Choroid plexus epithelial cell (primary cell): Measurements from ENCODE around the genes TRAT1 and CD96.

DNA sequence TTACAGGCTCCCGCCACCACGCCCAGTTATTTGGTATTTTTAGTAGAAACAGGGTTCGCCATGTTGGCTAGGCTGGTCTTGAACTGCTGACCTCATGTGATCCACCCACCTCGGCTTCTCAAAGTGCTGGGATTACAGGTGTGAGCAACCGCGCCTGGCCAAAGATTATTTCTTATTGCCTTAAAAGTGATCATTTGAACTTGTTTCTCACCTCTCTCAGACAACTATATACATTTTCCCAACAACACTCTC lies 142.9 kb downstream of the CBLB start:
- RRBS: no CpG with 5 or more reads among the region's 6 CpGs

- RRBS: no CpG with 5 or more reads among the region's 4 CpGs
These were observed 84.0 kb downstream of the CBLB start for GRCh38 chr3:105784652-105785294.

GRCh38 chr3:105836504-105837688 lies 31.9 kb downstream of the CBLB start:
- RRBS: no CpG with 5 or more reads among the region's 12 CpGs

- RRBS: no CpG with 5 or more reads among the region's 4 CpGs
These were observed 262.0 kb upstream of the CBLB start for GRCh38 chr3:106130684-106131353.

DNA sequence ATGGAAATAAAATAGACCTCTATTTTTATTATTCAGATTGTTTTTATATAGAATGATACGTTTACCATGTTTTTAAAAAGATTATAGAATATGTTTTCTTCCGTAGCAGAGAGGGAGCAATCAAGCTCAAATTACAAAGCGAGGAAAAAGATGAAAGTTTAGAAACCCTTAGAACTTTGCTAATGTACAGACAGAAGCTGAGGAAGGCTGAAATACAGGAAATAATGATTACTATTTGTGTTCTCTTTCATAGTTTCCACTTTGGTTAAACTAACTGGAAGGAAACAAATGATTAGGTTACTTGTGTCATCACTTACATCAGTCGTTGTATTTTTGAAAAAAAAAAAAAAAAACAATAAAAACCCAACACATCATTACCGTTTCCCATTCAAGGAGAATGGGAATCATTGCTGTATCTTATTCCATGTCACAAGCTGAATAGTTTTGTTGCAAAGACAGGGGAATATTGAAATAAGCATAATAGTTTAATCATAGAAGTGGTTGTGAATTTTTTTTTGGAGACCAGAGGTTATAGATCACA lies 337.8 kb upstream of the CBLB start:
- RRBS: no CpG with 5 or more reads among the region's 5 CpGs

DNA sequence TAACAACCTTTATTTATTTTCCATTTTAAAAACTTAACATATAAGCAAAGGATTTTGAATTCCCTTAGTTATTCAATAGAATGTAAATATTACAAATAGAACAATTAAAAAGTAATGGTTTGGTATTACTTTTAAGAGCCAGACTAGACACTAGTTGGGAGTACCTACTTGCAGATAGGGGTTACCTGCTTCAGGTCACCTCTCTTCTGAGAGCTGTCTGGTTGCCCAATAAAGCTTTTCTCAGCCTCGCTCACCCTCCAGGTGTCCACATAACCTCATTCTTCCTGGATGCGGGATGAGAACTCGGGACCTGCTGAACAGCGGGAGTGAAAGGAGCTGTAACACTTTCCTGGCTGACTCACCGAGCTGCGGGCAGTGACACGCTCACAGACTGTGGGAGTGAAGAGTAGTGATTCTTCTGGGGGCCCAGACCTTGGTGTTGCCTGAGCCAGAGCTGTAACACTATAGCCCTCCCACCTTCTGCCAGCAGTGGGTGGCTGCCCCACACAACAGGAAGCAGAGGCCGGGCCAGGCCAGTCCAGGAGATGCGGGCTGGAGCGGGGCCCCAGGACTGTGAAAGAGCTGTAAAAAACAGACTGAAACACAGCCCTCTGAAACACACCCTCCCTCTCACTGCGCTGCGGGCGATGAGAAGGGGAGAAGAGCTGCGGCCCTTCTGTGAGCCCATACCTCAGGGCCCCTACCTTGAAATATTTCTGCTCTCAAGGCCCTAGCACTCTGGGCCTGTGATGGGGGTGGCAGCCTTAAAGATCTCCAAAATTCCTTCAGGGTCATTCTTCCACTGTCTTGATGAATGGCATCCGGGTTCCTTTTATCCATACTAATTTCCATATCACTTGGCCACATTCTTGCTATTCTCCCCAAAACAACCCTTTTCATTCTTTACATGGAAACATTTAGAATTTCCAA lies 464.1 kb upstream of the CCDC54 start:
- RRBS: no CpG with 5 or more reads among the region's 15 CpGs

- RRBS: no CpG with 5 or more reads among the region's 2 CpGs
These were observed 2.6 kb upstream of the CCDC54 start for GRCh38 chr3:107374691-107374972.

DNA sequence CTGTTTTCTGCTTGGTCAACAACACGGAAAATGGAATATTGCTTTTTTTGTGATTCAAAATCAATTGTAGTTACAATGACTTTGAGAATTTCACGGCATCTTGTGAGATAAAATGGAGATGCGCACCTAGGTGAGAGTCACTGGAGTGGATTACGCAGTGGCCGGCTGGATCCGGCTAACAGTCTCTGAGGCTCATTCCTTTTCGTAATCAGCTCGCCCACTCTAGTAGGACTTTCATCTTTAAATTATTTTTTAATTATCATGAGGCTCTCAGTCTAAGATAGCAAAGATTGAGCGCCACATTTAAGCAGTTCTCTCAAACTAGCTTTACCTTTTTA lies 54.9 kb downstream of the CCDC54 start:
- RRBS: no CpG with 5 or more reads among the region's 9 CpGs

DNA sequence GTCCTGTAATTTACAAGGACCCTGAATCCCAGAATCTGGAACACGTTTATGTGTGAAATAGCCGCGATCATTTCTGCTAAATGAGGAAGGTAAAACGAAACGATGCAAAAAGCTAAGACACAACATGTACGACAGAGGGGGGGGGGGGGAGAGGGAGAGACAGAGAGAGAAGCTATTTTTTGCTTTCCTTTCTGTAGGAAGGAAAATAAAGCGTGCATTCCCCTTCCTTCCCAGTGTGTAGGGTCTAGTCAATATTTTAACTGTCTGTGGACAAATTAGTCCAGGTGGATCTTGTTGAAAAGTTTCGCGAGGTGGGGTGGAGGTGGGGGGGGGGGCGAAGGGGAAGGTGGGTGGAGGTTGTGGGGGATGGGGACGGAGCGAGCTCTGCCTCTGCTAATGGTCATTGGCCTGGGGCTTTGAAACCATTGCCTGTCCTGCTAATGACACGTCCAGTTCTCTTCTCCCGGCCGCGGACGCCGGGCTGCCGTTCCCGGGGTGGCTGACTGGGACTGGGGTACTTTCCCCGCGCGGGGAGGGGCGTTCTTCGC lies 1.8 kb downstream of the BBX start:
- RRBS: no CpG with 5 or more reads among the region's 25 CpGs

- RRBS: no CpG with 5 or more reads among the region's 4 CpGs
These were observed 28.2 kb upstream of the IFT57 start for GRCh38 chr3:108250338-108250816.

DNA sequence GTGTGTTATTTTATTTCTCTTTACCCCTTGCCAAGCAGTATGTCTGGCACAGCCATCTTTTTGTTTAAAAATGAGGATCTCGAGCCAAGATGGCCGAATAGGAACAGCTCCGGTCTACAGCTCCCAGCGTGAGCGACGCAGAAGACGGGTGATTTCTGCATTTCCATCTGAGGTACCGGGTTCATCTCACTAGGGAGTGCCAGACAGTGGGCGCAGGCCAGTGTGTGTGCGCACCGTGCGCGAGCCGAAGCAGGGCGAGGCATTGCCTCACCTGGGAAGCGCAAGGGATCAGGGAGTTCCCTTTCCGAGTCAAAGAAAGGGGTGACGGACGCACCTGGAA lies 7.9 kb downstream of the RETNLB start:
- RRBS: no CpG with 5 or more reads among the region's 19 CpGs

DNA sequence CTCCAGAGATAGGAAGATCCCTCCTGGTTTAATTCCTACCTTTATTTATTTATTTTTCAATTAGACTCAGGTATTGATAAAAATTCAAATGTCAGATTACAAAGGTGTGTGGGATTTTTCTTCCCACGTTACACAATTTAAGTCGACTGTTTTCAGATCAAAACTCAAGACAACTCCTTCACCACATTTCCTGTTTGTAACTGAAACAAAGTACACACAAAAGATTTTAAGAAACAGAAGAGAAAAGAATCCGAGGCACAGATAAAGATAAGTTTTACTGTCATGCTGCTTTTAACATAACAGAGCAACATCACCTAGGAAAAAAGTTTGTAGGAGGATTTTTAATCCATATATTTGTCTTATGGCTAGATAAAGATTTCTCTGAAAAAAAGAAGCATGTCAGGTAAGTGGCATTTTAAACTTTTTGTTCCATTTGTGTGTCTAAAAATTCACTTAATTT lies at the start of gene TRAT1:
Gene TRAT1 (plus strand): TSS at position 255 of the 460 bp plus-strand sequence.
- RRBS: no CpG with 5 or more reads among the region's 3 CpGs

DNA sequence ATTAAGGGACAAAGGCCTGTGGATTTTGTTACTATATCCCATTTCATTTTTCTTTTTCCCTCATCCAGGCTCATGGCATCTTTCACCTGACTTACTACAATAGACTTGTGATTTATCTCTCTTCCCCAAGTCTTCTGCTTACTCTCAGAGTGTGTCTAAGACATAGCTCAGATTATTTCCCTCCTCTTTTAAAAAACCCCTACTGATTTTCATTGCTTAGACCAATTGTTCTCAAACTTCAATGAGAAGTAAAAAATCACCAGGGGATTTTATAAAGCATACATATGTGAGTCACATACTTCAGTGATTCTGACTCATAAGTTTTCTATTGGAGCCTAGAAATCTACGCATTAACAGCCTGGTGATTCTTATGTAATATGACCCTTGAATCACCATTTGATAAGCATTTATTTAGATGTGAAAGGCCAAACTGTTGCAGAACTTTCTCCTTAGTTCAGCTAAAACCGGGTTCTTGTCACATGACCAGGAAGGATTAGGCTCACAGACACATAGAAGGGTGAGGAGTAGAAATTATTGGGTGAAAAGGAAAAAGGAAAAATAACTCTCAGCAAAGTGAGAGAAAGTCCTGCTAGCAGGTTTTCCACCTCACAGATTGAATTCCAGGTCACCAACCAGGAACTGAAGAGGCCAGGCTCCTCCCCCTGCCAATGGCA lies 40.8 kb downstream of the TRAT1 start:
- RRBS: no CpG with 5 or more reads among the region's 2 CpGs

GRCh38 chr3:111072655-111073102 lies 1.1 kb downstream of the NECTIN3 start:
- RRBS: 4% methylated on average over 1 of the region's 12 CpGs

GRCh38 chr3:111321894-111322253 lies 220.1 kb upstream of the CD96 start:
- RRBS: no CpG with 5 or more reads among the region's 3 CpGs

GRCh38 chr3:111541819-111542380 lies at the start of gene CD96:
CD96 (plus strand) TSS chr3:111542197.
- RRBS: no CpG with 5 or more reads among the region's 11 CpGs

- RRBS: no CpG with 5 or more reads among the region's 5 CpGs
These were observed 64.9 kb downstream of the PLCXD2 start for GRCh38 chr3:111739187-111740041.

GRCh38 chr3:111979621-111980081 lies 825 bp downstream of the ABHD10 start:
- RRBS: no CpG with 5 or more reads among the region's 4 CpGs

DNA sequence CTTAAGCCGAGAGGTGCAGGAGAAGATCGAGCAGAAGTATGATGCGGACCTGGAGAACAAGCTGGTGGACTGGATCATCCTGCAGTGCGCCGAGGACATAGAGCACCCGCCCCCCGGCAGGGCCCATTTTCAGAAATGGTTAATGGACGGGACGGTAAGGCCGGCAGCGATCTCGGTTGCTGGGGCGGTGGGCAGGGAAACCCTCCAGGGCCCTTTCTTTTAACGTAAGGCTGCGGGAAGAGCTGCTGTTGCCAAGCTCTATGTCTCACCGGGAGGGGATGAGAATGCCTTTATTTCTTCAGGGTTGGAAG lies 682 bp downstream of the TAGLN3 start:
- RRBS: 0% methylated on average over 1 of the region's 16 CpGs